ENCODE data around the gene PRKCQ.

- PRO-cap = no peak
- RAMPAGE, long total RNA, 2 experiments = no peak in any of the 2 experiments
Measured at GRCh38 chr10:6274996-6275828, 72.5 kb downstream of the PFKFB3 start.

GRCh38 chr10:6347374-6347974 is 144.7 kb downstream of the PFKFB3 start:
- PRO-cap = no peak
- RAMPAGE, long total RNA, 2 experiments = no peak in any of the 2 experiments

GRCh38 chr10:6382793-6383393 is 180.2 kb downstream of the PFKFB3 start:
- PRO-cap = no peak
- RAMPAGE, long total RNA, 2 experiments = no peak in any of the 2 experiments

DNA sequence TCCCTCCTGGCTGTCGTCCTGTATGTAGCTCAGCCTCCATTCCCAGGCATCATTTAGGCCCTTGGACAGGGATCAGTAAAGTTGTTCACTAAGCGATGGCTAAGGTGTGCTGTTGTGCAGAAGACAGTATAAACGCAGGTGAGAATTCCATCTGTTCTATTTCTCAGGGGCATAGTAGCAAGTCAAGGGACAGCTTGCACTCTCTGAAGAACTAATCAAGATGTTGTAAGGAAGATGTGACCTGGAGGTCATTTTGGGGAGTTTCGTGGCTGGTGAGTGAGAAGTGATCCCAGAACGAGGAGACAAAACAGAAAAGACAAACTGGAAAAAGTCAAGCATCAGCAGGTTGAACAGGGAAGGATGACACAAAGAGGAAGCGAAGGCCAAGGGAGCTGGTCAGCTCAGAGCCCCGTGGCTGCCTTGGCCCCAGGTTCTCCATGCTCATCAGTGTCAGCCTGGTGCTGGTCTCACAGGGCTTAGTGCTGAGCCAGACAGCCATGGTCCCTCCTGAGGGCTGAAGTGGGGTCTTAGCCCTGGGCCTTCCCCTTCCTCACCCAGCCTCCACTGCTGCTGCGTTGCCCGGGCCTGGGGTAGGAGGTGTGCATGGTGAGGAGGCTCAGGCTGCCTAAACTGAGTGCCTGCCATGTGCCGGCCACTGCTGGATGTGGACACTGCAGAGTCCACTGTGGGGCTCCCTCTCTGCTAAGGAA is 183.5 kb downstream of the PFKFB3 start:
- PRO-cap = no peak
- RAMPAGE, long total RNA, 2 experiments = no peak in any of the 2 experiments

GRCh38 chr10:6579934-6581214 is at the start of gene PRKCQ:
PRKCQ (minus strand) TSS chr10:6580276.
- PRO-cap = bidirectional peak, plus-strand start at chr10:6580069, minus-strand start at chr10:6580075; bidirectional peak, plus-strand start at chr10:6580523, minus-strand start at chr10:6580287; bidirectional peak, plus-strand start at chr10:6580617, minus-strand start at chr10:6580616
- RAMPAGE, long total RNA, 2 experiments = start-site peak on the plus strand in 1 of 2 experiments, at chr10:6580454-6580528 at its widest, 18 reads per replicate; start-site peak on the minus strand in 1 of 2 experiments, at chr10:6580239-6580278 at its widest, 34 reads per replicate

- PRO-cap = no peak
- RAMPAGE, long total RNA, 2 experiments = no peak in any of the 2 experiments
Measured at GRCh38 chr10:6593091-6593752, 13.1 kb upstream of the PRKCQ start.

DNA sequence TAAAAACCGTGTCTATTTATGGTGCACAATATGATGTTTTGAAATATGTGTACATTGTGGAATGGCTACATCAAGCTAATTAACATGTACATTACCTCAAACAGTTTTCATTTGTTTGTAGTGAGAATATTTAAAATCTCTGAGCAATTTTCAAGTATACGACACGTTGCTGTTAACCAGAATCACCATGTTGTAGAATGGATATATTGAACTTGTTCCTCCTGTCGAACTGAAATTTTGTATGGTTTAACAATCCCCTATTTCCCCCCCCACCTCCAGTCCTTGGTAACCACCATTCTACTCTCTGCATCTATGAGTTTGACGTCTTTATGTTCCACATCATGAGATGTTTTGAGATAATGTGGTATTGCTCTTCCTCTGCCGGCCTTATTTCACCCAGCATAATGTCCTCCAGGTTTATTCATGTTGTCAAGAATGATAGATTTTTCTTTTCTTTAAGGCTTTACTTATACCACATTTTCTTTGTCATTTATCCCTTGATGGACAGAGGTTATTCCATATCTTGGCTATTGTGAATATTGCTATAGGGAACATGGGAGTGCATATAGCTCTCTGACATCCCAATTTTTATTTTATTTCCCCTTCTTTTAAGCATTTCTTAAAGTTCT is 17.4 kb upstream of the PRKCQ start:
- PRO-cap = no peak
- RAMPAGE, long total RNA, 2 experiments = no peak in any of the 2 experiments

GRCh38 chr10:6794810-6795305 is 214.8 kb upstream of the PRKCQ start:
- PRO-cap = no peak
- RAMPAGE, long total RNA, 2 experiments = no peak in any of the 2 experiments

DNA sequence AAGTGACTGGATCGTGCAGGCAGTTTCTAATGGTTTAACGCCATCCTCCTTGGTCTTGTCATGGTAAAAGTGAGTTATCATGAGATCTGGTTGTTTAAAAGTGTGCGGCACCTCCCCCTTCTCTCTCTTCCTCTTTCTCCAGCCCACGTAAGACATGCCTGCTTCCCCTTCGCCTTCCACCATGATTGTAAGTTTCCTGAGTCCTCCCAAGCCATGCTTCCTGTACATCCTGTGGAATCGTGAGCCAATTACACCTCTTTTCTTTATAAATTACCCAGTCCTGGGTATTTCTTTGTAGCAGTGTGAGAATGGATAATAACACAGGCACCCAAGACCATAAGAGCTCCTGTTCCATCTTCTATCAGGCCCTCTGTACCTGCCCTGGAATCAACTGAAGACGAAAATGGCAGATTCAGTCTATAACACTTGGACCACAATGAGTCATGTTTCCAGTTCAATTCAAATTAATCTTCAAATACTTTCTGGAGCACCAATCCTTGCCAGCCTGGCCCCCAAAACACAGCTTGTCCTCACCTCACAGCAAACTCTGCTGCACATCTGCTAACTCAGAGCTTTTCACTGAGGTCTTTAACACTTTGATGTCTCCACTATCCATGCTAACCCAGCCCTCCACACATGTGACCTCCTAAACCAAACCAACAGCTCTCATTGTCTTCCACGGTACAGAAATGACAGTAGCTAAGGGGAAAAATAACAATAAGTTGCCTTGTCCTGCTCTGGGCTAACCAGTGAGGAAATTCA is 73.2 kb downstream of the SFMBT2 start:
- PRO-cap = no peak
- RAMPAGE, long total RNA, 2 experiments = no peak in any of the 2 experiments

DNA sequence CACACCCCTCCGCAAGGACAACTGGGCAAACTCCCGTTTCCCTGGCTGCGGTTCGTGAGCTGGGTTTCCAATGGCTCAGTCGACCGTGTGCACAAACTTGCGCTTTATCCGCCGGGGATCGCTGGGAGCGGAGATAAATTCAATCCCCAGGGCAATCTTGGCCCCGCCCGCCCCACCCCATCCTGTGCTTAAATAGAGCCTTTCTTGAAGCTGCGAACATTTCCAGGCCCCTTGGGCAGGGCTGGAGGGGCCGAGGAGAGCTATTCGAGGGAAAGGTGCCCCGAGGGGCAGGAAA is 494 bp upstream of the SFMBT2 start:
- PRO-cap = no peak
- RAMPAGE, long total RNA, 2 experiments = no peak in any of the 2 experiments

GRCh38 chr10:7433314-7433840 is 22.5 kb upstream of the SFMBT2 start:
- PRO-cap = no peak
- RAMPAGE, long total RNA, 2 experiments = no peak in any of the 2 experiments

- PRO-cap = no peak
- RAMPAGE, long total RNA, 2 experiments = no peak in any of the 2 experiments
Measured at GRCh38 chr10:7480820-7481322, 70.0 kb upstream of the SFMBT2 start.

DNA sequence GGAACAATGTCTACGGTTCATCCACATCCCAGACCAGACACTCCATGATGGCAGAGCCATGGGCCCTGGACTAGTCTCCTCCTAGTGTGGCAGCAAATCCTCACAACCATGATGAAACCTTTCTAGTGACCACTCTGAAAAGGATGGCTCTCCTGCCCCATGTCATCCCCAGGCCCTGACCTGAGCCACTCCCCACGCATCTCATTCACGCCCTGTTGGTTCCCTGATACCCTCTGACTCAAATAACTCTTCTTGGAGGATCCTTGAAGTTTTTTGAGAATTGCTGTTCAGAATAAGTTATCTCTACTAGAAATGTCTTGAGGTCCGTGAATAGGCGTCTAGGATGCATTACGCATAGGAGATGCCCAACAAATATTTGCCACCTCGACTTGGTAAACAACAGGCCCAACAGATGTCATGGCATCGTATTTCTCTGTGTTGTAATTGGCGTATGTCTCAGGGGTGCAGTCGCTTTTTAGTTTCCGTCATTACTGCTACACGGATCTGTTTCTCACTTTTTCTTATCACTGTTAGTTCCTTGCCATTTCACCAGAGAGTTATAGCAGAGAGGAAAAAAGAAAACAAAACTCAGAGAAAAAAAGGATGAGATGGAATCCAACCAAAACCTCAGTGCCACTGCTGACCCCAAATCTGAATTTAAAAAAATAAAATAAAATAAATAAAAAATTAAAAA is 72.9 kb upstream of the SFMBT2 start:
- PRO-cap = no peak
- RAMPAGE, long total RNA, 2 experiments = no peak in any of the 2 experiments

- PRO-cap = no peak
- RAMPAGE, long total RNA, 2 experiments = no peak in any of the 2 experiments
Measured at GRCh38 chr10:7707041-7707500, 4.0 kb downstream of the ITIH2 start.

- PRO-cap = no peak
- RAMPAGE, long total RNA, 2 experiments = no peak in any of the 2 experiments
Measured at GRCh38 chr10:8053298-8053517, 1.3 kb upstream of the GATA3 start.

GRCh38 chr10:9301396-9301845 is 1246.9 kb downstream of the GATA3 start:
- PRO-cap = no peak
- RAMPAGE, long total RNA, 2 experiments = no peak in any of the 2 experiments

GRCh38 chr10:10644385-10644943 is 373.2 kb upstream of the CELF2 start:
- PRO-cap = no peak
- RAMPAGE, long total RNA, 2 experiments = no peak in any of the 2 experiments

GRCh38 chr10:10792110-10793288 is 225.2 kb upstream of the CELF2 start:
- PRO-cap = no peak
- RAMPAGE, long total RNA, 2 experiments = no peak in any of the 2 experiments

GRCh38 chr10:10803348-10803727 is 214.3 kb upstream of the CELF2 start:
- PRO-cap = no peak
- RAMPAGE, long total RNA, 2 experiments = no peak in any of the 2 experiments

GRCh38 chr10:11046562-11046846 is 28.8 kb downstream of the CELF2 start:
- PRO-cap = no peak
- RAMPAGE, long total RNA, 2 experiments = no peak in any of the 2 experiments

All from body of pancreas (tissue), 2 donors.